ENCODE measurements around the genes TM2D1 and L1TD1.

- RRBS: no CpG with 5 or more reads among the region's 1 CpG
These were observed 202.7 kb downstream of the FGGY start for GRCh38 chr1:59499624-59499976.

GRCh38 chr1:59520763-59521623, 224.1 kb downstream of the FGGY start:
- RRBS: no CpG with 5 or more reads among the region's 14 CpGs

GRCh38 chr1:59673428-59674339, 141.1 kb upstream of the HOOK1 start:
- RRBS: no CpG with 5 or more reads among the region's 16 CpGs

- RRBS: no CpG with 5 or more reads among the region's 4 CpGs
These were observed 64.2 kb upstream of the HOOK1 start for GRCh38 chr1:59750530-59750993.

GRCh38 chr1:59814189-59814719, 495 bp upstream of the HOOK1 start:
- RRBS: 5% methylated on average over 5 of the region's 32 CpGs

GRCh38 chr1:59971555-59971914, 45.0 kb upstream of the CYP2J2 start:
- RRBS: no CpG with 5 or more reads among the region's 15 CpGs

DNA sequence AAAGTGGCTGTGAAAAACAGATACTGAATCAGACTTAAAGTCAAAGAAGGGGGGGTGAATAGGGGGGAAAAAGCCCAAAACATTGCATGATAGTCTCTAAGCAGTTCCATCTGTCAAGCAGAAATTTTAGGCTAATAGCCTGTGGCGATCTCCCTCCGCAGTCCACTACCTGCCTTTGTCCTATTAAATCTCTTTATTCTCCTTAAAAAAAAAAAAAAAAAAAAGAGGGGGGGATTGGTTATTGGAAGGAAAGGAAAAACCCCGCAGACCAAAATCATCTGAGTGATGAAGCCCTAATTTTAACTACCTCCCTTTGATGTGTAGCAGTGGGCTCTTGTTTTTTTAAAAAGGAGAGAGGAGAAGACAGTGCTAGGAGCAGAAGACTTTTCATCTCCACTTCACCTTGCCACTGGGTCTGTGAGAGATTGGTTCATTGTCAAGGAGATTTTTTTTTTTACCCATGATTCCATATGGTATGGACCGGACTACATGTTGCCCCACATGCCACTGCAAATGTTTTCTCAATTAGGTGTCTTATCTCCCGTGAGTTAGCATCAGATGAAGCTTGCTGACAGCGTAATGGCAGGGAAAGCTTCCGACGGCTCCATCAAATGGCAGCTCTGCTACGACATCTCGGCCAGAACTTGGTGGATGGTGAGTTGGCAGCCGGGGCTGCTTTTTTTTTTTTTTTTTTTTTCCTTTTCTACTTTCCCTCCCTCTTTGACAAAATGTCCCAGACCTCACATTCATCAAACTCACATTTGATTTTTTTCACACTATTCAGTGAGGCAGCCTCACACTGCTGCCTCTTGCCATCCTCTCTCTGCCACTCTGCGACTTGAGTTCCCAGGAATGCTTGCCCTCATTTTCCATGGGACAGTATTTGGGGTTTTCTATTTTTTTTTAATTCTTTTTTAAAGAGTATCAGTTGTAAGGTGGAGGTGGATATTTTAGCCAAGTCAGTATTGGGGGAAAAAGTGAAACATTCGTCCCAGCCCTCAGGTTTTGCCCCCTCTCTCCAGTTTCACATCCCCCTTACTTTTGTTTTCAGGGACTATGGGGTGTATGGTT, 217.2 kb upstream of the NFIA start:
- RRBS: no CpG with 5 or more reads among the region's 13 CpGs

DNA sequence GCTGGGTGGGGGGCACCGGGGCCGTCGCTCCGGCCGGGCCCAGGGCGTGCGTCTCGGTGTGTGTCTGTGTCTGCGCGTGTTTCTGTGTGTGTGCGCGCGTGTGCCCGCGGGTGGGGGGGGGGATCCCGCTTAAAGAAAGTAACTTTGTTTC, 392 bp downstream of the NFIA start:
- RRBS: no CpG with 5 or more reads among the region's 16 CpGs

- RRBS: no CpG with 5 or more reads among the region's 11 CpGs
These were observed 131.3 kb downstream of the NFIA start for GRCh38 chr1:61213570-61214117.

DNA sequence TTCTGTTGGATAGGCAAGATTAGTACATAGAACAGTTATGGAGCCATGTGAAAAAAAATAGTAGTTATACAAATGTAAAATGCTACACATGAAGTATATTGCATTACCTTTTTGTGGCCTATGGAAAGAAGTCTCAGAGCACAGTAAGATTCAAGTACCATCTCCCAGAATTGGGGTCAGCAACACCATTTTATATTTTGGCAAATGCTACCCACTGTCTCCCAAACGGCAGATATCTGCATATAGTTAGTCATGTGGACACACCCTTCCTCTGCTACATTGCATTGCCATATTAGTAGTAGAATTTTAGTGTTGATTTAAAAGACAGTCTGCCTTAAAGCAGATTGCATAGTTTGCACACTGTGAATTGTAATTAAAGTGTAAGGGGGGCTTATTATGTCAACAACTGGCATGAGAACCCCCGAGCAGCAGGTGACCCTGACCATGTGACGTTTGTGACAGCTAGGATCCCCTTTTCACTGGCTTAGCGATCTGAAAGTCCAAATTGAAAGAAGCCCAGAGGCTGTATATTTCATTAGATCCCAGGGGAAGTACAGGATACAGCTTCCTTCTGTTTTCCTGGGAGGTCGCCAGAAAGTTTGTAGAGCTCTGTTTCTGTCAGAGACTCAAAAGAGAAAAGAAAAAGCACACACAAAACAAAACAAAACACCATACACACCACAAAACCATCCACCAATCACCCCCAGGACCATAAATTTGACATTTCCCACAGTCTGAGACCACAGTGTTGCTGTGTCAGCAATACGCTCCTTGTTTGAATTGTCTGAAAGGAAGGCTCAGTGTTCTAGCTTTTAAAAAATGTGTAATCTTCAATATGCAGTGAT, 172.4 kb downstream of the NFIA start:
- RRBS: no CpG with 5 or more reads among the region's 6 CpGs

GRCh38 chr1:61299377-61299970, 217.1 kb downstream of the NFIA start:
- RRBS: no CpG with 5 or more reads among the region's 2 CpGs

- RRBS: no CpG with 5 or more reads among the region's 10 CpGs
These were observed 236.0 kb downstream of the NFIA start for GRCh38 chr1:61318057-61319059.

- RRBS: no CpG with 5 or more reads among the region's 10 CpGs
These were observed 263.1 kb downstream of the TM2D1 start for GRCh38 chr1:61461756-61462400.

- RRBS: 2% methylated on average over 6 of the region's 48 CpGs
These were observed at the start of gene TM2D1 for GRCh38 chr1:61724679-61725795. Gene TM2D1 (minus strand): TSS chr1:61725141.

GRCh38 chr1:62194189-62194943, at the start of gene L1TD1:
Gene L1TD1 (plus strand): TSS chr1:62194849.
- RRBS: no CpG with 5 or more reads among the region's 26 CpGs

DNA sequence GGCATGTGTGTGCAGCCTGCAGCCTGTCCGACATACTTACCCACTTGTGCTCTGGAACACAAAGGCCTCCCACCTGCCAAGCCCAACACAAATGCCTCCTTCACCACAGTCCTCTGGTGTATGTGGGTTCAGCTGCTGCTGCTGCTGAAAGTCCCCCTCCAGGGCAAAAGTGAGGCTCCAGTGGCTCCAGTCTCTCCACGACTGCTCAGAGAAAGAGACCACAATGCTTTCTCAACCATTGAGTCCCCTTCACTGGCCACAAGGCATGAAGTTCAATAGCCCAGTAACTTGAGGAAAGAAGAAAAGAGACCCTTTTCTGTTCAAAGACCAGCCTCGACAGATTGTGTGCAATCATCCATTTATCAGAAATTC, 19.3 kb downstream of the KANK4 start:
- RRBS: no CpG with 5 or more reads among the region's 3 CpGs

DNA sequence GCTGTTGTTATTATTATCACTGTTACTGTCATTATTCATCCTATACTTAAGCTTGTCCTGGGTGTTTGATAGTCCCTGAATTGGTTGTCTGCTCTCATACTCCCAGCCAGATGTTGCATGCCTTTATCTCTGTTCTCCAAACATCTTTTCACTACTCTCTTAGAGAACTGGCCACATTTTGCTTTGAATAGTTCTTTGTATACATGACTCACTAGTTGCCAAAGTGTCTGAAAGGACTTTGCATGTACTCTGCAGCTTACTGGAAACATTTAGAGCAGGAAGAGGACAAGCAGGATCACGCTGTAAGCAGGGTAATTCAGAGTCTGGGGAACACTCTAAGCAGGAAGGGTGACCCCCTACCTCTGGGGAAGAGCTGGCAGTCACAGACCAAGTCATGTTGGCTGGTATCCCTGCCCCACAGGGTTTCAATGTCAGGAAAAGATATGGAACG, 2.2 kb upstream of the DOCK7 start:
- RRBS: no CpG with 5 or more reads among the region's 2 CpGs

DNA sequence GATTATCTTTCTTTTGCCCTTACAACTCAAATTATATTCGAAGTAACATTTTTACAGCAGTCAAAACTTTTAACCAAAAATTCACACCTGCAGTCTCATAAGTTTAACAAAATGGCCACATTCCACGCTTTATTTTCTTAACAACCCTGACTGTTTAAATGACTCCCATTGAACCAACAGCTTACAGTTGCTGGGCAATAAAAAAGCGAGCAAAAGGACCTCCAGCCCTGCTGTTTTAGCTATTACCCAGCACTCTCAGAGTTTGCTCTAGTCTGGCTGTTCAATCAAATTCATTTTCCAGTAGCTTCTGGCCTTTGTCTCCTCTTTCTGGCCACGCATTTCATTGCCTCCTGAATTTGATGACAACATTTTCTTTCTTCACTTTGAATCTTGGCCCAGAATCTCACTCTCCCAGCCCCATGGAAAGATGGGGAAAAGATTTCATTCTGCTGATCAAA, 44.1 kb upstream of the DOCK7 start:
- RRBS: no CpG with 5 or more reads among the region's 4 CpGs

DNA sequence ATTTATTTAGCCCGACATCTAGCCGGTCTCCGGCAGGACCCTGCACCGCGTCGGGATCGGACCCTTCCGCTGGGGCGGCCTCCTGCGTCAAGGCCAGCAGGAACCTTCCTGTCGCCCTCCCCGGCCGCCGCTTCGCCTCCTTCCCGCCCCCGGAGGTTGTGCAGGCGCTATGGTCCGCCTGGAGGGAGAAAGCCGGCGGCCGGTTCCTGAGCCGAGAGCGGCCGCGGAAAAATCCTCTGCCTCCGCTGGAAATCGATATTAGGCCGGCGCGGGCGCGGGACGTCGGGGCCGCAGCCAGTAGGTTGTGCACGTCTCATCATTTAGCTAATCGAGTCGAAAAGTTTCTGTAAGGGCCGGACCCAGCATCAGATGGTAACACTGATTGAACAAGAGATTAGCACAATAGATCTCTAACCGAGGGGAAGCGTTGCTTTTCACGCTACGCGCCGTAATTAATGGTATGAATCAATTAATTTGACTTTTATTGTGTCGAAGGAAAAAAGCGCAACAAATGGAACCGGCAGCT, 2.7 kb upstream of the FOXD3 start:
- RRBS: 6% methylated on average over 29 of the region's 49 CpGs

DNA sequence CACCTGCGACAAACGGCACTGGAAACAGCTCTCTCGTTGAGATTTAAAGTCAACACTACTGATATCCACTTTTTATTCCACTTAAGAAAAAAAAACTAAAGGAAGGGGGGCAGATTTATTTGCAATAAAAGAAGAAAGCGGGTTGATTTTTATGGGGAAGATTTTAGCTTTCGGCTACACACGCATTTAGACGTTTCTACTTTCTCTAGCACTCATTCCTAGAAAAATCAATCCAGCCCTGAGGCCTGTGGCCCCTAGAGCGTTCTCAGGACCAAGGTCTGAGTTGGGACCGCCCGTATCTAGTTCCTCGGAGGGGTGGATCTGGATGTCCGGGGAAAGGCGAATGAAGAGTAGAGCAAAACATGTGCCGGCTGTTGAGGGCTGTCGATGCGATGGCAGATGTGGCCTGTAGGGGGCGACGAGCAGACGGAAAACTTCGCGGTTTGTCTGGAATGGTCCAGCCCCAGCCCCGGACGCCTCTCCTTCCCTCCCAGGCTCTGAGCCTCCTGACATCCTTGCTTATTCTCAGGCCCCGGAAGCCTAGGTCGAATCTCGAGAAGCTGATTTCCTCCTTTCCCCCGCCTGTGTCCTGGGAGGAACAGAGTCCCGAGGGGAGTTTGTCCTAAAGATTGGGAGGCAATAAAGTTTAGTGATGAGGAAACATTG, 5.1 kb downstream of the FOXD3 start:
- RRBS: 5% methylated on average over 10 of the region's 28 CpGs